Liver (tissue), 9 donors: ENCODE measurements around the genes SSR1 and TMEM14B.

DNA sequence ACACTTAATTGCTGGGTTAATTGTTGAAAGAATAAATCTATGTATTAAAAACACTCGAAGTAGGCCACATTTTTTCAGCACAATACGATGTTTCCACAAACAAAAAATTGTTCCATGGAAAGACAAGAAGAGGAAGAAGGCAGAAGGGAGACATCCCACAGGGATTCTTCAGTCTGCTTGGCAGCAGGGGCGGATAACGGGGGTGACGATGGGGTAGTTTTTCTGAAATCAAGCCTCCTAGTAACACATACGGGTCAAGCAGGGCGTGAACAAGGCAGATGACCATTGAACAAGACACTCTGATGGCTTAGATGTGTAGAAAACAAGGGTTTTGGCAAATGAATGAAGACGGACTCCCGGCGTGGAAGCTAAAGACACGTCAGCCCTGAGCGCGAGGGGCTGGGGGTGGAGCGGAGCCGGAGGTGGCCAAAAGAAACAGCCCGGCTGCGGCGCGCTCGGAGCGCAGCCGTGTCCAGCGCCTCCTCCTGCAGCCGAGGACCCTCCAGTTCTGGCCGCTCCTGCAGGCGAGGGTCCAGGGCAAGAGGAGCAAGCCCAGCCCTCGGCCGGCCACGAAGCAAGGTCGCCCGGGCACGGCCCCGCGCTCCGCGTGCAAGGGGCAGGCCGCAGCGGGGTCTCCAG, 650 bp downstream of the SSR1 start:
- PRO-cap, 5 experiments = peak in 4 of 5 experiments; most common plus-strand start position 410 of the sequence (in 2)
- RAMPAGE, long total RNA, 2 experiments = no peak in any of the 2 experiments
- RRBS = 2% methylated on average over 7 of the region's 38 CpGs

DNA sequence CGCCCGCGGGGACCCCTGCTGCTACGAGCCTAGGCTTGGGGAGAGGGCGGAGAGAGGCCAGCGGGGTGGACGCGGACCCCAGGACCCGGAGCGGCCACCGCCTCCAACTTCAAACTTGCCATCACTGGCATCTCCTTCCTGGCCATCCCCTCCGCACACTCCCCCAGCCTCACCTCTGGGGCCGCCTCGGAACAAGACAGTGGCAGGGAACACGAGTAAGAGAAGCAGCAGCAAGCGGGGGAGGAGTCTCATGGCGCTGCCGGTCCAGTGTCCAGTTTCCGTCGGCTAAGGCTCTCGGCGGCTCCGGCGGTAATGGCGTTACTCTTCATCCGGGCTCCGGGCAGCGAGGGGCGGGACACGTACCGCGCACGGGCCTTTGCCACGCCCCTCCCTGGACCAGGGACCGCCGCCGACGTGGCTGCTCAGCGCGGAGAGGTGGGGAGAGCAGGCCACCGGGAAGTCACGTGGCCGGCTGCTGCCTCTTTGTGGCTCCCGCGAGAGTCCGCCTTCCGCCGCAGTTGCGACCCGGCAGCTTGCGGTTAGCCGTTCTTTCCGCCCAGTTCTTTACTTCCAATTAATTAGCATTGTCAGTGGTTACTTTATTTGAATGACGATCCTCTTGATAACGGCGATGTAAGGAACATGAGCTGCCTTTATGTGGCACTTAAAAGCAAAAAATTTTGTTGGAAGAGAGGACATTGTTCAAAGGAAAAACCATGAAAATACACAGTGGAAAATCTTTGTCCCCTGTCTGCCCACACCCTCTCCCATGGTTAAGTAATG, at the start of gene SSR1:
SSR1 (minus strand) TSS at position 331 of the 783 bp plus-strand sequence.
- PRO-cap, 5 experiments = peak in 5 of 5 experiments; most common plus-strand start position 517 of the sequence (in 4); most common minus-strand start position 287 of the sequence (in 5)
- RAMPAGE, long total RNA, 2 experiments = start-site peak on the minus strand in 2 of 2 experiments, centred at positions 303 to 318 of the sequence, 1,251 to 10,099 reads per replicate
- RRBS = 2% methylated on average over 17 of the region's 56 CpGs

DNA sequence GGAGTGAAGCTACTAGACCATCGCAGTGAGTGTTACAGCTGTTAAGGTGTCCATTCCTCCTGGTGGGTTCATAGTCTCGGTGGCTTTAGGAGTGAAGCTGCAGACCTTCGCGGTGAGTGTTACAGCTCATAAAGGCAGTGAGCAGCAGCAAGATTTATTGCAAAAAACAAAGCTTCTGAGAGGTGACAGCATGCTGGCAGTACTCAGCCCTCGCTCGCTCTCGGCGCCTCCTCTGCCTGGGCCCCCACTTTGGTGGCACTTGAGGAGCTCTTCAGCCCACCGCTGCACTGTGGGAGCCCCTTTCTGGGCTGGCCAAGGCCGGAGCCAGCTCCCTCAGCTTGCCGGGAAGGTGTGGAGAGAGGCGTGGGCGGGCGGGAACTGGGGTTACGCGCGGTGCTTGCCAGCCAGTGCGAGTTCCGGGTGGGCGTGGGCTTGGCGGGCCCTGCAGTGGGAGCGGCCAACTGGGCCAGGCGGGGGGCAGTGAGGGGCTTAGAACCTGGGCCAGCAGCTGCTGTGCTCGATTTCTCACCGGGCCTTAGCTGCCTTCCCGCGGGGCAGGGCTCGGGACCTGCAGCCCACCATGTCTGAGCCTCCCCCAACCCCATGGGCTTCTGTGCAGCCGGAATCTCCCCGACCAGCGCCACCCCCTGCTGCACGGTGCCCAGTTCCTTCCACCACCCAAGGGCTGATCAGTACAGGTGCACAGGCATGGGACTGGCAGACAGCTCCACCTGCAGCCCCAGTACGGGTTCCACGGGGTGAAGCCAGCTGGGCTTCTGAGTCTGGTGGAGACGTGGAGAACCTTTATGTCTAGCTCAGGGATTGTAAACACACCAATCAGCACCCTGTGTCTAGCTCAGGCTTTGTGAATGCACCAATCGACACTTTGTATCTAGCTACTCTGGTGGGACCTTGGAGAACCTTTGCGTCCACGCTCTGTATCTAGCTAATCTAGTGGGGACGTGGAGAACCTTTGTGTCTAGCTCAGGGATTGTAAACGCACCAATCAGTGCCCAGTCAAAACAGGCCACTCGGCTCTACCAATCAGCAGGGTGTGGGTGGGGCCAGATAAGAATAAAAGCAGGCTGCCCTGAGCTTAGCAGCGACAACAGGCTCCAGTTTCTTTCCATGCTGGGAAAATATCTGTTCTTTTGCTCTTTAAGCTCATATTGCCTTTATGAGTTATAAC, 2.3 kb upstream of the SSR1 start:
- PRO-cap, 5 experiments = no peak in any of the 5 experiments
- RAMPAGE, long total RNA, 2 experiments = no peak in any of the 2 experiments
- RRBS = 92% methylated on average over 4 of the region's 42 CpGs

DNA sequence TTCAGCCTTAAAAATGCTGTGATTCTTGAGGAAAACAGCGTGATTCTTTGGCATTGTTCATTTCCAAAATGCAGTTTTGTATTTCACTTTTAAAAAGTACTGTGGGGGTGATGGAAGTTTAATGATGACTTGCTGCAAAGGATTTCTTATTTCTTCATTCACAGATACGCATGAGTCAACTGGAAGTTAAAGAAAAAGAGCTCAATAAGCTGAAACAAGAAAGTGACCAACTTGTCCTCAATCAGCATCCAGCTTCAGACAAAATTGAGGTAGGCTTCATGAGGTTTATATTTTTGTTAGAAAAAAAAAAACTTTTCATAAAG, 23.8 kb upstream of the SNRNP48 start:
- PRO-cap, 5 experiments = no peak in any of the 5 experiments
- RAMPAGE, long total RNA, 2 experiments = no peak in any of the 2 experiments
- RRBS = no CpG with 5 or more reads among the region's 2 CpGs

DNA sequence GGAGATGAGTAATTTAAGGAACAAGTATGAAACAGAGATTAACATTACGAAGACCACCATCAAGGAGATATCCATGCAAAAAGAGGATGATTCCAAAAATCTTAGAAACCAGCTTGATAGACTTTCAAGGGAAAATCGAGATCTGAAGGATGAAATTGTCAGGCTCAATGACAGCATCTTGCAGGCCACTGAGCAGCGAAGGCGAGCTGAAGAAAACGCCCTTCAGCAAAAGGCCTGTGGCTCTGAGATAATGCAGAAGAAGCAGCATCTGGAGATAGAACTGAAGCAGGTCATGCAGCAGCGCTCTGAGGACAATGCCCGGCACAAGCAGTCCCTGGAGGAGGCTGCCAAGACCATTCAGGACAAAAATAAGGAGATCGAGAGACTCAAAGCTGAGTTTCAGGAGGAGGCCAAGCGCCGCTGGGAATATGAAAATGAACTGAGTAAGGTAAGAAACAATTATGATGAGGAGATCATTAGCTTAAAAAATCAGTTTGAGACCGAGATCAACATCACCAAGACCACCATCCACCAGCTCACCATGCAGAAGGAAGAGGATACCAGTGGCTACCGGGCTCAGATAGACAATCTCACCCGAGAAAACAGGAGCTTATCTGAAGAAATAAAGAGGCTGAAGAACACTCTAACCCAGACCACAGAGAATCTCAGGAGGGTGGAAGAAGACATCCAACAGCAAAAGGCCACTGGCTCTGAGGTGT, 10.0 kb upstream of the SNRNP48 start:
- PRO-cap, 5 experiments = no peak in any of the 5 experiments
- RAMPAGE, long total RNA, 2 experiments = no peak in any of the 2 experiments
- RRBS = no CpG with 5 or more reads among the region's 13 CpGs

- PRO-cap, 5 experiments = no peak in any of the 5 experiments
- RAMPAGE, long total RNA, 2 experiments = no peak in any of the 2 experiments
- RRBS = no CpG with 5 or more reads among the region's 1 CpG
Measured at GRCh38 chr6:7628628-7628849, 38.5 kb downstream of the SNRNP48 start.

GRCh38 chr6:7891552-7892135, 18.9 kb downstream of the TXNDC5 start:
- PRO-cap, 5 experiments = no peak in any of the 5 experiments
- RAMPAGE, long total RNA, 2 experiments = no peak in any of the 2 experiments
- RRBS = no CpG with 5 or more reads among the region's 9 CpGs

DNA sequence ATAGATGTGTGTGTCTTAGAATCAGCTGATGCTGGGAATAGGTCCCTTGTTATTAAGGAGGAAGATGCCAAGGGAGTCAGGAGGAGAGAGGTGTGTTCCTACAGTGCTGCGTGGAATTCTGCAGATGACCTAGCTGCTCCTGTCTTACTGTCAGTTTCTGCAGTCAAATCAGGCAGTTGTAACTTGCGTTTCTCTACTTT, 10.2 kb upstream of the EEF1E1 start:
- PRO-cap, 5 experiments = peak in 1 of 5 experiments; most common minus-strand start position 120 of the sequence (in 1)
- RAMPAGE, long total RNA, 2 experiments = no peak in any of the 2 experiments
- RRBS = no CpG with 5 or more reads among the region's 2 CpGs

- PRO-cap, 5 experiments = peak in 5 of 5 experiments; most common plus-strand start chr6:8652275 (in 5); most common minus-strand start chr6:8652071 (in 2)
- RAMPAGE, long total RNA, 2 experiments = start-site peak on the plus strand in 2 of 2 experiments, at chr6:8652211-8652316 at its widest, 898 to 3,588 reads per replicate
- RRBS = no CpG with 5 or more reads among the region's 3 CpGs
Measured at GRCh38 chr6:8651950-8652352, 216.6 kb upstream of the SLC35B3 start.

- PRO-cap, 5 experiments = peak in 3 of 5 experiments; most common minus-strand start chr6:8743519 (in 2)
- RAMPAGE, long total RNA, 2 experiments = no peak in any of the 2 experiments
- RRBS = no CpG with 5 or more reads among the region's 2 CpGs
Measured at GRCh38 chr6:8743362-8743648, 308.0 kb upstream of the SLC35B3 start.

DNA sequence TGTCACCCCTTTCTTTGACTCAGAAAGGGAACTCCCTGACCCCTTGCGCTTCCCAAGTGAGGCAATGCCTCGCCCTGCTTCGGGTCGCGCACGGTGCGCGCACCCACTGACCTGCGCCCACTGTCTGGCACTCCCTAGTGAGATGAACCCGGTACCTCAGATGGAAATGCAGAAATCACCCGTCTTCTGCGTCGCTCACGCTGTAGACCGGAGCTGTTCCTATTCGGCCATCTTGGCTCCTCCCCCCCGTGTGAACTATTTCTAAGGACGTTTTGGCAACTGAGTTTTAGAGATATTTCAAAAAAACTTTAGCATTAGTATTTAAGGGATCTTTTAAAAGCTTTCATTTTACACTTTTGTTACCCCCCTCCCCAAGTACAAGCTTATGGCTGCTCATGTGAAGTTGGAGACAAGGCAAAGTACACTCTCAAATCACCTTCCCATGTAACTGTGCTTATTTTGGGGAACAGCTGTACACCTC, 341.0 kb upstream of the SLC35B3 start:
- PRO-cap, 5 experiments = no peak in any of the 5 experiments
- RAMPAGE, long total RNA, 2 experiments = no peak in any of the 2 experiments
- RRBS = no CpG with 5 or more reads among the region's 18 CpGs

GRCh38 chr6:9252573-9252917, 817.2 kb upstream of the SLC35B3 start:
- PRO-cap, 5 experiments = no peak in any of the 5 experiments
- RAMPAGE, long total RNA, 2 experiments = no peak in any of the 2 experiments
- RRBS = no CpG with 5 or more reads among the region's 4 CpGs

DNA sequence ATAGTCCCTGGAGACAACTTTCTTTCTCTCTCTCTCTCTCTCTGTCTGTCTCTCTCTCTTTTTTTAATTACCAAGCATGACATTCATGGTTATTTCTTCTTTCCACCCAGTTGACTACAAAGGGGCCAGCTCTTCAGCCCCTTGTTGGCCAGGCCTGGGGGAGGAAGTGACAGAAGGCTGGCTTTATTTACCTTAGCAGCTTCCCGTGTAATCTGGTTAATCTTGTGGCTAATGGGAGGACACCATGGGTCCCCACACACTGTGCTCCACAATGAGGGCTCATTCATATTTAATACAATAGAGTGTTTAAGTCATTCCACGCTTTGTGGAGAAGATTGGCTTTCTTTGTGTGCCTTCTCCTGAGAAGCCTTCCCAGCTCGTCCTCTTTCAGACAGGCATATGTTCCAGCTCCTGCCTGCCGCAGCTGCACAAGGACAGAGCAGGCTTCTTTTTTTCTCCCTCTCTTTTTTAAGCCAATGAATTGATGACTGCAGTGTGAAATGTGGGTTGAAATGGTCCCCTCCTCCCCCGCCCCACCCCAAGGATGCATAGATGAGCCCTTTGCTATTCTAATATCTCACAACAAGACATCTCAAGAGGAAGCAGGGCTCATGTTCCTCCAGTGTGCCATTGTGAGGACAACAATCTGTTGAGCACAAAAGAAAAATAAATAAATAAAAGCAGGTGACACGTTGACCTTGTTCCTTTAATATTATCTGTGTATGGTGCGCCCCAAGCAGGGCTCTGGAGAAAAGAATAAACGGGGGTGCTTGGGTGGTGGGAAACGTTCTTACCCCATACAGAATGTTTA, 958.5 kb downstream of the TFAP2A start:
- PRO-cap, 5 experiments = no peak in any of the 5 experiments
- RAMPAGE, long total RNA, 2 experiments = no peak in any of the 2 experiments
- RRBS = no CpG with 5 or more reads among the region's 9 CpGs

GRCh38 chr6:10351841-10352237, 63.0 kb downstream of the TFAP2A start:
- PRO-cap, 5 experiments = no peak in any of the 5 experiments
- RAMPAGE, long total RNA, 2 experiments = no peak in any of the 2 experiments
- RRBS = no CpG with 5 or more reads among the region's 11 CpGs

- PRO-cap, 5 experiments = no peak in any of the 5 experiments
- RAMPAGE, long total RNA, 2 experiments = no peak in any of the 2 experiments
- RRBS = 20% methylated on average over 1 of the region's 70 CpGs
Measured at GRCh38 chr6:10418740-10419913, 4.3 kb upstream of the TFAP2A start.

- PRO-cap, 5 experiments = no peak in any of the 5 experiments
- RAMPAGE, long total RNA, 2 experiments = no peak in any of the 2 experiments
- RRBS = no CpG with 5 or more reads among the region's 25 CpGs
Measured at GRCh38 chr6:10522734-10523588, 1.8 kb downstream of the GCNT2 start.

DNA sequence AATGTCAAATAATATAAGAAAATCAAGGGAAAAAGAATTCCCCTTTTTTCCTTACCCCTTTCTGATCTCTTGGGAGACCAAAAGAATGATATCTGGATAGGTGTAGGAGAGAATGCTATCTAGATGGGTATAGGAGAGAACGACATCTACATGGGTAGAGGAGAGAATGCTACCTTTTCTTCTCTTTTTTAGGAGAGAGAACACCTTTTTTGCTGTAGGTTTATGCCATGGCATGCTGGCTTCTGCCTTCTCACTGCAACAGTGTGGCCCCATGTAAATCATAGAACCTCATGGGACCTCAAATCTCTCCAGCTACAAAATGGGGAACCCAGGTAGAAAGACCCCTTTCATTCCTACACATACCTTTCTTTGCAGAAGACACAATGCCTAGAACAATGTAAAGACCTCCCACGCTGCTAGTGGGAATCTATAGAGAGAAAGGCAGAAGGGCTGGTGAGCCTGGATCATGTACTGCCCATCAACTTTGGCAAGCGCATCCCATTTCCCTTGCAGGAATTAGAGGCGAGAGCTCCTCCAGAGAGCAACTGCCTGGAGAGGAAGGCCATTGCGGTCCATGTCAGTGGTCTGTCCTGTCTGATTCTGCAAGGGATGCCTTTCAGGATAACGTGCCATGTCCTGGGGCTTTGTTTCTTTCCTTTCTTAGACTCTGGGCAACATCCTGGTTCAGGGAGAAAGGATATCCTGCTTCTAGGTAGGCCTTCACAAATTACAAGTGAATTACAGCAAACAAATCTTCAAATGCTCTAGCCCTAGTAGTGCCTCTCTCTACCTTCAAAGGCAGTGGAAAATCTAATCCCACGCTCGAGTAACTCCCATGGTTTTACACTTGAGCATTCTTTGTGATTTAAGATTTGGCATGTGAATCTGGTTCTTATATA, 38.3 kb downstream of the GCNT2 start:
- PRO-cap, 5 experiments = no peak in any of the 5 experiments
- RAMPAGE, long total RNA, 2 experiments = no peak in any of the 2 experiments
- RRBS = no CpG with 5 or more reads among the region's 8 CpGs

DNA sequence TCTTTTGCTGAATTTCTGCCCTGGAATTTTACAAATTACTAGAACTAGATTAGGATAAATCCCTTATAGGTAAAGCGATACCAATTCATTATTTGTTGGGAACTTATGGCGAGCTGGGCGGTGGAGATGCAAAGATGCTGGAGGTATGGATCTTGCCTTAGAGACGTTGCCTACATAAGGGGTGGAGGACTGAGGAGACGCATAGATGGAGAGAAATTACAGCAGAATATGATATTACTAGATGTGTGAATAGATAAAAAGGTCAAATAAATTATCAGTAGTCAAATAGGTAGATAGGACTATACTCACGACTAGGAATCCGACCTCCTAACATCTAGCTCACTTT, 607 bp downstream of the PAK1IP1 start:
- PRO-cap, 5 experiments = no peak in any of the 5 experiments
- RAMPAGE, long total RNA, 2 experiments = no peak in any of the 2 experiments
- RRBS = no CpG with 5 or more reads among the region's 7 CpGs

DNA sequence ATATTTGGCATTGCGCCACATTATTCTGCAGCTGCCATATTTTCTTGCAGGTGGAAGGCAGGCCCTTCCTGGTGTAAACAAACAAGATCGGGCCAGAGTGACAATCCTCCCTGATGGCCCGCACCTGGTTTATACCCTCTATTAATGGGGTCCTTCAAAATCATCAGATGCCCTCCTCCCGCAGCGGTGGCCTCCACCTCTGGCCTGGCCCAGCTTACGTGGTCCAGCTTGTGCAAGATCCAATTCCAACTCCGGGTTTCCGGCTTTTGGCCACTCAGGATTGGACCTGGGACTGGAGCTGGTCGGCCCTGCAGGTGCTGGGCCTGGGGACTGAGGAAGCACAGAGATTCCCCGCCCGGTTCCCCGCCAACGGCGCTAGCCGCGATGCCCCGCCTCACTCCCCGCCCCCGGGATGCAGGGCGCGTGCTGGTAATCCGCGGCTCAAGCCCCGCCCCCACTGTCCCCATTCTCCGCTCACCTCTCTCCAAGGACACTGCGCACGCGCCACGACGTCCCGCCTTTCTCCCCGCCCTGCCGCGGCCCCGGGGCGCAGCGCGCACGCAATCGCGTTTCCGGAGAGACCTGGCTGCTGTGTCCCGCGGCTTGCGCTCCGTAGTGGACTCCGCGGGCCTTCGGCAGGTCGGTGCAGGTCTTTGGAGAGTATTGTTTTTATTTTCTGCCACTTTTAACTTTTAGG, at the start of gene TMEM14B:
TMEM14B (plus strand) TSS at position 563 of the 697 bp plus-strand sequence.
- PRO-cap, 5 experiments = peak in 5 of 5 experiments; most common plus-strand start position 563 of the sequence (in 5); most common minus-strand start position 386 of the sequence (in 2)
- RAMPAGE, long total RNA, 2 experiments = start-site peak on the plus strand in 2 of 2 experiments, centred at positions 556 to 582 of the sequence, 177 to 2,915 reads per replicate
- RRBS = 2% methylated on average over 11 of the region's 50 CpGs

DNA sequence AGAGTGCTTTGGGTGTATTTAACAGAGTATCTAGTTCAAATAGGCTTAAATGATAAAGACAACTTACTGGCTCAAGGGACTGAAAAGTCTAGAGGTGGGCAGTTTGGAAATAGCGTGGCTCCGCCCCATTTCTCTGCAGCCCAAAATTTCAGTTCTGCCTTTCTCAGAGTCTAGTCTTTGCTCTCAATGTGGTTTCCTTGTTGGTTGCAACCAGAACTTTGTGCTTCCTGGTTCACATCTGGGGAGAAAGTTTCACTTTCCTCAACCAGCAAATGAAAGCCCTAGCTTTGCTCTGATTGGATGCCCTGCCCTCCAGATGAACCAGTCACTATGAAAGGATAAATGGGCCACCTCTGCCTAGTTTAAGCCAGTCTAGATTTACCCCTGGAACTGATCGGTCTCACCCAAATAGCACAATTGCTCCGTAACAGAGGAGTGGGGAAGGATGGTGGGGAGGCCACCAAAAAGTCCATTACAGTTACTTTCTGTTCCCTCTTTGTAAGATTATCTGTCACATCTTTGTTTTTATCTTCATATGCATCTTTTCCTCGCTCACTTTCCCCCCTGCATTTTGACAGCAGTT, 15.0 kb downstream of the SYCP2L start:
- PRO-cap, 5 experiments = peak in 1 of 5 experiments; most common plus-strand start position 370 of the sequence (in 1)
- RAMPAGE, long total RNA, 2 experiments = no peak in any of the 2 experiments
- RRBS = no CpG with 5 or more reads among the region's 5 CpGs